Bronchus (tissue), 1 donor: ENCODE measurements around the gene PCYOX1L.

GRCh38 chr5:148962828-148963201, 100.0 kb downstream of the SH3TC2 start:
- PRO-cap = no peak

GRCh38 chr5:149141998-149142707, 860 bp downstream of the ABLIM3 start:
- PRO-cap = bidirectional peak, plus-strand start at chr5:149142189, minus-strand start at chr5:149142104

- PRO-cap = no peak
These were observed 21.2 kb downstream of the ABLIM3 start for GRCh38 chr5:149162351-149163024.

GRCh38 chr5:149272270-149272668, 610 bp downstream of the AFAP1L1 start:
- PRO-cap = no peak

- PRO-cap = no peak
These were observed 25.1 kb upstream of the GRPEL2 start for GRCh38 chr5:149320261-149320548.

DNA sequence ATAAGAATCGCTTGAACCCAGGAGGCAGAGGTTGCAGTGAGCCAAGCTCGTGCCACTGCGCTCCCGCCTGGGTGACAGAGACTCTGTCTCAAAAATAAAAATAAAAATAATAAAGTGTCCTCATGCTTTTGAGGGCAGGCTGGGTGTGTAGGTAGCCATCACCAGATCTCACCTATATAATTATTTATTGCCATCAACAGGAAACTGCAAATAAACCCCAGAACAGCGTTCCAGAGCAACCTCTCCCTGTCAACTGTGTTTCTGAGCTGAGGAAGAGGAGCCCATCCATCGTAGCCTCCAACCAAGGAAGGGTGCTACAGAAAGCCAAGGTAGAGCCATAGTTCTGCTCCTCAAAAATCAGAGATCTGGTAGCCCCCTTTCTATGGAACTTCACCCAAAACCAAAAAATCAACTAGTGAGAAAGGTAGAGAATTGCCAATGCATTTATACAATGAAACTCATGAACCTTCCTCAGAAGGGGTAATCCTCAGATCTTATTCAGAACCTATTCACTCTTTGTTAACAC, 9.8 kb upstream of the GRPEL2 start:
- PRO-cap = no peak

GRCh38 chr5:149348321-149349129, 3.2 kb downstream of the GRPEL2 start:
- PRO-cap = no peak

DNA sequence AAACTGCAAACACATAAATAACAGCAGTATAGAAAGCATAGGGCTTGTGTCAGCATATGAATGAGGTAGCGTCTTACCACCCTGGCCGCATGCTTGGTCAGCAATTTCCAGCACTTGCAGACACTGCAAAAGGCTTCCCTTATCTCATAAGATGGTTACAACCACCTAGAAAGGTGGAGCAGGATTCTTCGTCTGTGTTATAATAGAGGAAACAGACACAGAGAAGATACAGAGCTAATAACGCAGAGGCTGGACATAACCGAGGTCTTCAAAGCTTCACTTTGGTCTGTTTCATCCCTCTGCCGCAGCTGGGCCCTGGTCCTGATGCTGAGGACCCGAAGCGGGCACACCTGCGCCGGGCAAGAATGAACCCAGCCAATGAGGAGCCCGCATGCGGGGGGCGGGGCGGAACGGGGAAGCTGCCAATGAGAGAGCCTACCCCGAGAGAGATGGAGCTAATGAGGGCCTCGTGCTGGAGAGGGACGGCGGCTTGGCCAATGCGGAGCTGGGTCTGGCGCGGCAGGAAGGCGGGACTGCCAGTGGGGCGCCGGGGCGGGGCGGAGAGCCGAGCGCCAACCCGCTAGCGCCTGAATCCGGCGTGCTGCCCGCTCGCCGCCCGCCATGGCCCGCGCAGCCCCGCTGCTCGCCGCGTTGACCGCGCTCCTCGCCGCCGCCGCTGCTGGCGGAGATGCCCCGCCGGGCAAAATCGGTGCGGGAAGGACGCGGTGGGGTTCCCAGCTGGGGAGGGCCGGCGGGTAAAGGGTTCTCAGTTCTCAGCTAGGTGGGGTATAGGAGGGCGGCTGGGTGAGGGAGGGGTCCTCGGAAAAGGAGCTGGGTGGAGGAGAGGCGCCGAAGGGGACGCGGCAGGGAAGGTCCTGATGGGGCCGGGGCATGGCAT, at the start of gene PCYOX1L:
TSS of gene PCYOX1L (plus strand) at position 599 of the 898 bp plus-strand sequence.
- PRO-cap = bidirectional peak, plus-strand start at position 590 of the sequence, minus-strand start at position 364 of the sequence

DNA sequence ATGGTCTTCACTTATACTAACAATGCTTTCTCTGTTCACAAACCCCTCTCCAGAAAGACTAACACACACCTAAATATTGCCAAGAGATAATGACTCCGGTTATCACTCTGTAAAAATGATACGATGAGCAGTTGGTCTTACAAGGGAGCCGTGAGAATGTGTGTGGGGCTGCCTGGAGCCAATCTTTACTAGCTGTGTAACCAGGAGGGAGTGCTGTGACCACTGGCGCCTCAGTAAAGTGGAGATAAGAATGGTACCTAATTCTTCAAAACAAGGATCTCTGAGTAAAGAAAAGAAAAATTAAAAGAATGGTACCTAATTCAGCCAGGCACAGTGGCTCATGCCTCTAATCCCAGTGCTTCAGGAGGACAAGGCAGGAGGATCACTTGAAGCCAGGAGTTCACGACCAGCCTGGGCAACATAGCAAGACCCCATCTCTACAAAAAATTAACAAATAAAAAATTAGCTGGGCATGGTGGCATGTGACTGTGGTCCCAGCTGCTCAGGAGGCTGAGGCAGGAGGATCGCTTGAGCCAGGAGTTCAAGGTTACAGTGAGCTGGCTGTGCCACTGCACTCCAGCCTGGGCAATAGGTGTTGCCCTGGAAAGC, 40.0 kb upstream of the IL17B start:
- PRO-cap = no peak

DNA sequence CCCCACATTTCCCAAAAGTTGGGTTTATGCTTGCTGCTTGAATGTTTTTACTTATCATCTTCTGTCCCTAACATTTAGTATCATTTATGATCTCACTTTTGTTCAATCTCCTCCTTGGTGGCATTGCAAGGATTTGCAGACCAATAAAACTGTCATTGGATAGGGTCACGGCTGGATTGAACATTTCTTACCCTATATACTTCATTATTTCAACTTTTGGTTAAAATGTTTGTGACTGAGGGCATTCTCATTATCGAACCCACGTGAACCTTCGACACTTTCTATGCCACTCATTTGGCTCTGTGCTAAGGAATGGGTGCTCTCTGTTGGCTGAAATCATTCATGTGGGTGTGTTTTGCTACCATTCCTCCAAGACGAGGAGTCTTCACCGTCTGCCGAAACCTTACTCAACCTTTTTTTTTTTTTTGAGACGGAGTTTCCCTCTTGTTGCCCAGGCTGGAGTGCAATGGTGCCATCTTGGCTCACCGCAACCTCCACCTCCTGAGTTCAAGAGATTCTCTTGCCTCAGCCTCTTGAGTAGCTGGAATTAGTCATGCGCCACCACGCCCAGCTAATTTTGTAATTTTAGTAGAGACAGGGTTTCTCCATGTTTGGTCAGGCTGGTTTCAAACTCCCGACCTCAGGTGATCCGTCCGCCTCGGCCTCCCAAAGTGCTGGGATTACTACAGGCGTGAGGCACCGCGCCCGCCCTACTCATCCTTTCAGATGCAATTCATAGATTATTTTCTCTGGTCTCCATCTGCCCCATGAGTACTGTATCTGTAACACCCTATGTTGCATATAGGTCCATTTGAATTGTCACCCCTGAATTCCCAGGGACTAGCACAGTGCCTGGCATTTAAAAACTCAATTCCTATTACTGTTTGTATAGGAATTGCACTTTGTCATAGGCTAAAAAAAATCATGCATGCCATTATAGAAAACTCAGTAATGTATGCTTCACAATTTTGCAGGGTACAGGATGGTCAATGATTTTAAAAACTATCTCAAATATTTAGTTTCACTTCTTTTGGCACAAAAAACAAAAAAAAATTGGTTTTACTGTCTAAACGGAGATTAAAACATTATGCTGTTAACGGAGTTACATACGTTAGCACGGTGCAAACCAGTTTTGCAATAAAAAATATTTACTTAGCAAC, 62.3 kb downstream of the CSNK1A1 start:
- PRO-cap = no peak

GRCh38 chr5:149543151-149543634, 8.0 kb downstream of the CSNK1A1 start:
- PRO-cap = no peak

- PRO-cap = no peak
These were observed 484 bp downstream of the CSNK1A1 start for GRCh38 chr5:149550650-149551259.

DNA sequence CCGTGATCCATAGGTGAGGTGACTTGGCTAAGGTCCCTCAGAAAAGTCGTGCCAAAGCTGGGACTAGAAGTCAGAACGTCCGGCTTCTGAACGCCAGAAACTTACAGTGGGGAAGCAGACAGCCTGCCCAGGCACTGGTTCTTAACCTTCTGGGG, 643 bp downstream of the ARHGEF37 start:
- PRO-cap = no peak

- PRO-cap = no peak
These were observed 27.2 kb downstream of the ARHGEF37 start for GRCh38 chr5:149608559-149608921.

- PRO-cap = no peak
These were observed 45.9 kb downstream of the ARHGEF37 start for GRCh38 chr5:149626977-149627742.

DNA sequence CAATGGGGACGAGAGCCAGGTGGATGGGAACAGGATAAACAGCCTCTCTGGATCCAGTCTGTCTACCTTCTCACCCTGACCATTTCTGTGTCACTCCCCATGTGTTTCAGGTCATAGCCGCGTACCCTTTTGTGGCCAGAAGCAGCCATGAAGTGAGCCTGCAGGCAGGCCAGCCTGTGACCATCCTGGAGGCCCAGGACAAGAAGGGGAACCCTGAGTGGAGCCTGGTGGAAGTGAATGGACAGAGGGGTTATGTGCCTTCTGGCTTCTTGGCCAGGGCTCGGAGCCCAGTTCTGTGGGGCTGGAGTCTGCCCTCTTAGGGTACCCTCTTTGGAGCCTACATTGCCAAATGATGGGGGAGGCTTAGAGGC, 50.6 kb downstream of the ARHGEF37 start:
- PRO-cap = no peak

GRCh38 chr5:149702988-149703530, 27.1 kb upstream of the PPARGC1B start:
- PRO-cap = no peak

DNA sequence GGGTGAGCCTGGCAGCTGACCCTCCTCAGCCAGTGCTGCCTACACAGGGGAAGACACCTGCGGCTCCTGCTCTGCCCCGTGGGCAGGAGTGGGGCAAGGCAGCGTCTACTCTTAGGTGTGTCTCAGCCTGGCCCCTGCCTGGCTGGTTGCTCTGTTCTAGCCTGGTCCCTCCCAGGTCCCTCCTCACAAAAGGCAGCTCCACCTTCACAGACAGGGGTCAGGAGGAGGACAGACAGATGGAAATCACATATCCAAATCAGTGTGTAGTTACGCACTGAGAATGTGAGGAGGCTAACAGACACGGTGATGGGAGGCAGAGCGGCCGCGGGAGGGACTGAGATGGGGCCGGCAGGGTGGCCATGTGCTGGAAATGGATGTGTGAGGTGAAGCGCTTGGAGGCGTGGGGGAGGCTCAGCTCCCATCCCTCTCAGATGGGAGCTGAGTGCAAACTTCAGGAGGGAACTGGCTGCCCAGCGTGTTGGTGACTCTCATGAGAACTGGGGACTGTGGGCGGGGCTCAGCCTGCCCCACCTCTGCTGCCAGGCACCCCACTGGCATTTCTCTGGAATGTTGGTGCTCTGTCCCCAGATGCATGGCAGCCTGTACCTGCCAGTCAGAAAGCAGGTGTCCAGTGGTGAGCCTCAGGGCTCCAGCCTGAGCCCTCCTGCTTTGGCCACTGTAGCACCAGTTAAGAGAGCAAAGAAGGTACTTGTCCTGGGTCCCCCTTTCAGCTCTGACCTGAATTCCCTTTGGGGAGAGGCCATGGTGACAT, 43.5 kb downstream of the PPARGC1B start:
- PRO-cap = no peak

- PRO-cap = no peak
These were observed 59.9 kb downstream of the PPARGC1B start for GRCh38 chr5:149789767-149790719.

- PRO-cap = no peak
These were observed 72.0 kb downstream of the PPARGC1B start for GRCh38 chr5:149801865-149802722.